Left common carotid artery plus branches (tissue), 1 donor: ENCODE measurements around the gene SALL1.

GRCh38 chr16:51134031-51135016 lies 16.7 kb downstream of the SALL1 start:
- PRO-cap = no peak

- PRO-cap = no peak
Measured at GRCh38 chr16:51150951-51151181, 204 bp downstream of the SALL1 start.

DNA sequence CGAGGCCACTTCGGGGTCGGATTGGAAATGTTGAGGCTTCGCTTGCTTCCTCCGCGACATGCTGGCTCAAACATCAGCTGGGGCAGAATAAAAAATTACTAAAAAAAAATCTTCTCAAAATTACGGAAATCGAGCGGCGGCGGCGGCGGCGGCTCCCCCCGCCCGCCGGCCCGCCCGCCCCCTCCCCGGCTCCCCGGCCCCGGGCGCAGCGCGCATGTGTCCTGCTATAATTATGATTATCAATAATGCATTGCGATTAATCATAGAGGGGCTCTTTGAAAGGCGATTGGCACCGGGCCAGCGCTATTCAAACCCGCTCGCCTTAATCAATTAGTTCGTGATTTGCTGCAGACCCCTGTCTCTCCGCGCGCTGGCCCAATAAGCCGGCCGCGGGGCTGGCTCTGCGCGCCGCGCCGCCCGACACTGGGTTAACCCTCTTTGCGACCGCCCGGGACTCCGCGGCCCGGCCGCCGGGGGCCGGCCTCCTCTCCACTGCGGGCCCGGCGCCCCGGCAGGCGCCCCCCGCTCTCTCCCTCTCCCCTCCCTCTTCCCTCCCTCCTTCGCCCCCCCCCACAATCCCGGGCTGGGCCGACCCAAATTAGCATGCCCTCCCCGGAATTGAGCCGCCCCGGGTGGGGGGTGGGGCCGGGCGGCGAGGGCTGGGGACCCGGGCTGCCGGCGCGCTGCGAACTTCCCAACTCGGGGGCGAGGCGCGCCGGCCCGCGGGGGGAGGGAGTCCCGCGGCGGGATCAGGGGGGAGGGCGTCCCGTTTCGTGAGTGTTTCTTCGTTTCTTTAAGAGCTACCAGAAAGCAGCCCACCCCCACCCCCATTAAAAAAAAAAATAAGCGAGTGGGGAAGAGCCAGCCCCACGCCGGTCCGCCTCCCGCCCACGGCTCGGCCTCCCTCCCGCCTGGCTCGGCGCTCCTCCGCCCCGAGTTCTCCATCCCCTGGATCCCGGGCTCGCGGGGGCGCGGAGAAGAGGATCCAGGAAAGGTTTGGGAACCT lies at the start of gene SALL1:
Gene SALL1, minus strand, starts transcription at position 89 of the 1,006 bp plus-strand sequence.
- PRO-cap = no peak

GRCh38 chr16:51155100-51155765 lies 4.2 kb upstream of the SALL1 start:
- PRO-cap = no peak

DNA sequence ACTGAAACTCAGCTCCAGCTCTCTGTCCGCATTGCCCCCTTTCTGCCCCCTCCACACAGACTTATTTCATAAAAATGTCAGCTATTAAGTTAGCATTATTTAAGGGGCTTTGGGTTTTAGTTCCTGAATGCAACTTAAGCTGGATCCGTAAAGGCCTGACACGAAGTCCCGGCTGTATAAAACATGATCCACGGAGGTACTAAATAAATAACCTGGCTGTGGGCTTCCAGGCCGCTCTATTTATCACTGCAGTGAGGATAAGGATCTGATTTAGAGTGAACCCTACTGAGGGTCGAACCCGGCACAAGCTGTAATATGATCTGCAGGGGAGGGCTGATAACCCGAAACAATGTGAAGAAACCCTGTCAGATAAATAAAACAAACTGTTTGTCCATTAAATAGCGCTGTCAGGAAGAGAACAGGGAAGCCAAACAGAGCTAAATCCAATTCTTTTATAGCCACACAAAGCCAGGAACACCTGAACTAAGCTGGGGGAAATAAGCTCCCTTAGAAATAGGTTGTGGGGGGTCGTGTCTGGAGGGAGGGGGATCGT lies 375.5 kb upstream of the SALL1 start:
- PRO-cap = no peak

GRCh38 chr16:51636915-51637500 lies 485.9 kb upstream of the SALL1 start:
- PRO-cap = no peak

DNA sequence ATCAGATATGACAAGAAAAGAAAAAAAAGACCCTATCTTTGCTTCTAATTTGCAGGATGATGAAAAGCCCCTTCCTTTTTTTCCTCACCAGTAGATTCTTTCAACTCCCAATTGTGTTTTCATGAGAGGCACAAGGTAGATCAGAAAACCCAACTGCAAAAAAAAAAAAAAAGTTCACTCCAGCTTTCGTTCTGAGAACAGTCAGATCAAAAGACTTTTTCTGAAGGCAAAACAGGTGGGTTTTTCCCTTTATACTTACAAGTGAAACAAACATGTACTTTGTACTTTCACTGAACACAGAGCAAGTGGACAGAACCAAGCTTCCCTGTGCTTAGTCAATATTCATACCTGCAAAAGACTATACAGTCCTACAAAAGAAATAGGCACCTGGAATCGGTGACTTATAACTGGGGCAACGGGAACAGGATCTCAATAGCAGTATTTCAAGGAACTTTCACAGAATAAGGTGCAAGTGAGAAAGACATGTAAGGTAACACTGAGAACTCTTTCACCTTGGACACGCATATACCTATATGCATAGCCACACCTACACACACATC lies 54.1 kb downstream of the TOX3 start:
- PRO-cap = no peak

GRCh38 chr16:53084941-53085857 lies 30.4 kb downstream of the CHD9 start:
- PRO-cap = no peak

DNA sequence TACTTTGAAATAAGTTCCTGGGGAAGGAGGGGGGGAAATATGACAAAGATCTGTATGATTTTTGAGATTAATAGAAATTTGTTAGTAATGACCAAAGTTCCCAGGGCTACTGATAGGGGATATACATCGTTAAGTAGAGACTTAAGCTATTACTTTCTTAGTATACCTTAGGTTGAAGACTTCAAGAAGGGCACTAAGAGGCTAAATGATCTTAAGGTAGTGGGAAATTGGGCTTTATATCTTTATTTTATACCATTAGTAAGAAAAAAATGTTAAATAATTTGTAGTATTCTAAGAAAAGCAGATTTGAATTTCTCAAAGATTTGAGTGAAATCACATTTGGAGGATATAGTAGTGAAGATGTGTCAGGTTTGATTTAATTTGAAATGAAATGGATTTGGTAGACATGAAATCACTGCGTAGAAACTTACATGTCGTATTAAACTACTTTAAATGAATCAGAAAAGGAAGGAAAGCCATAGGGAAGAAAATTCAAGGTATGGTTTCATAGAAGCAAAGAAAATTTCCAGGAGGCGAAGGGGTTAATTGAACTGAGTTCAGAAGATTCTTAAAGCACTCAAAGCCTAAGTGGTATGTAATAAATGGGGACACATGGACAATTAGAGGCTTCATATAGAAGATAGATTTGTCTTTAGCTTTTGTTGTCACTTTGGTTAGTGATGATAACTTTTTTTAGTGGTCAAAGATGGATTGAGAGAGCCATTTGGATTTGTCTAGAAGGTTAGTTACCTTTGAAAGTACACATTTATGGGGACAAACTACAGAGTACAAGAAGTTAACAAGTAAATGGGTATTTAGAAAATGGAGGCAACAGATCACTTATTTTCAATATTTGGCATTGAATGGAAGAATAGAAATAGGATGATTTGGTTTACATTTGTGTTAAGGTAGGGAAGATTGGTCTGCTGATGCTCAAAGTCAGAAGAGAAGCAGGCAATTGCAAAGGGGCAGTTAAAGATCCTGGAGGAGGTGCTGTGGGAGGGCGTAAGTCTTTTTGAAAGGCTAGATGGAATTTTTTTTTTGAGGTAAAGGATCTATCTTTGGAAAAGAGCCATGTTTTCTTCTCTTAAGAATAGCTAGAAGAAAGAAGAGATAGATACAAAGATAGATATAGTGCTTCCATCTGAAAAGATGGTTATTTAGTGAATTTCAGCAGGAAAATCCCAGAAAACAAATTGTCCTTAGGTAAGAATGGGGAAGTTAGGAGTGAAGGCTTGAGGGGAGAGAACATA lies 83.6 kb downstream of the CHD9 start:
- PRO-cap = no peak

DNA sequence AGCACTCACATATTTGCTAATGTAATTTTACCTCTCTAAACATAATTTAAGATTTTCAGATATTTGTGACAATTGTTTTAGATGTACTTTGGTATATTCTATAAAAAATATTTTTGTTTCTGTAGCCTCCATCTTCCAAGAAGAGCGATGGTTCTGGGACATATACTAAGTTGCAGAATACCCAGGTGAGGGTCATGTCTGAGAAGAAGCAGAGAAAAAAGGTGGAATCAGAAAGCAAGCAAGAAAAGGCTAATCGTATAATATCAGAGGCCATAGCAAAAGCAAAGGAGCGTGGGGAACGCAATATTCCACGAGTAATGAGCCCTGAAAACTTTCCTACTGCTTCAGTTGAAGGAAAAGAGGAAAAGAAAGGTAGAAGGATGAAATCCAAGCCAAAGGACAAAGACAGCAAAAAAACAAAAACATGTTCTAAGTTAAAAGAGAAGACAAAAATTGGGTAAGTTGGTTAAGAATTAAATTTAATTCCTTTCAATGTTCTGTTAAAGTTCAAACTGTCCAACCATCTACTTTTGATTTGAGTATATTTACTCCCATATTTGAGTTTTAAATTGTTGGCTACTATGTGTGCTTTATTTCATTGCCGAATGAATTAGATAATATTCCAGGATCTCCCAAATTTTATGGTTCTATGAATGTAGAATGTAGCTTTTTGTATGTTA lies 154.7 kb downstream of the CHD9 start:
- PRO-cap = no peak

GRCh38 chr16:53324119-53324547 lies 110.1 kb upstream of the RBL2 start:
- PRO-cap = no peak

GRCh38 chr16:53991663-53992149 lies 287.8 kb downstream of the FTO start:
- PRO-cap = no peak

GRCh38 chr16:53997794-53998343 lies 288.7 kb downstream of the IRX3 start:
- PRO-cap = no peak

DNA sequence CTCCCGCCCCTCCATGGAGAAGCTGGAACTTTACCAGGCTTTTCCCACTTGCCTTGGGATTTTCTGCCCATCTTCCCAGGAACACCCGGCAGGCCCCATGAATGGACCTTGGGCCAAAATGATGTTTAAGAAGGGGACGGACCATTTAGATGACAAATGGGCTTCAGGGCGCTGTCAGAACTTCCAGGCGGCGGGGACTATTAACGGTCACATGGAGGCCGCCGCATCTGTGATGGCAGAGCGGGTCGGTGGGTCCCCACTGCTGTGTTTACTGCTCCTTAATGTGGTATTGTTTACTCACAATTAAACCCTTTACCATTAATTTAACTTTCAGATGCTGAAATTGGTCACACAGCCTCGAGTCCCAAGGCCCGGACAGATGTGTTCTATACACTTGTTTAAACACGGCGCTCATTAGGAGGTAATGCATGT lies 83.7 kb upstream of the IRX3 start:
- PRO-cap = no peak

DNA sequence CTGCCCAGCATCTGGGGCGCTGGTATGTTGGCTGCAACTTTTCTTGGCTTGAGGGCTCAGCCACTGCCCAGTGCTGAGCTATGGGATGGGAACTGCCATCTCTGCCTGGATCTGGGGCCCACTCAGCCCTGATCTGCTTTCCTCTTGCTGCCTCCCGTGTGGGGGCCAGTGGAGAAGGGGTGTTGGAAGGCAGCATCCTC lies 115.8 kb upstream of the IRX3 start:
- PRO-cap = no peak

DNA sequence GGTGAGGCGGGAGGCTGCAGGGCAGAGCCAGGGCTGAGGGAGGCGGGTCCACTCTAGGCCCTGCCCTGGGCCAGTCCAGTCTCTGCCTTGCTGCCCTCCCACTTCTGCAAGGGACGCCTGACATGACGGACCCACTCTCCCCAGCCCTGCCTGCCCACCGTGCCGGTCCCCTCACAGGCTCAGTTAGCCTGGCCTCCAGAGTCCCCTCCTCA lies 160.6 kb downstream of the IRX5 start:
- PRO-cap = no peak

DNA sequence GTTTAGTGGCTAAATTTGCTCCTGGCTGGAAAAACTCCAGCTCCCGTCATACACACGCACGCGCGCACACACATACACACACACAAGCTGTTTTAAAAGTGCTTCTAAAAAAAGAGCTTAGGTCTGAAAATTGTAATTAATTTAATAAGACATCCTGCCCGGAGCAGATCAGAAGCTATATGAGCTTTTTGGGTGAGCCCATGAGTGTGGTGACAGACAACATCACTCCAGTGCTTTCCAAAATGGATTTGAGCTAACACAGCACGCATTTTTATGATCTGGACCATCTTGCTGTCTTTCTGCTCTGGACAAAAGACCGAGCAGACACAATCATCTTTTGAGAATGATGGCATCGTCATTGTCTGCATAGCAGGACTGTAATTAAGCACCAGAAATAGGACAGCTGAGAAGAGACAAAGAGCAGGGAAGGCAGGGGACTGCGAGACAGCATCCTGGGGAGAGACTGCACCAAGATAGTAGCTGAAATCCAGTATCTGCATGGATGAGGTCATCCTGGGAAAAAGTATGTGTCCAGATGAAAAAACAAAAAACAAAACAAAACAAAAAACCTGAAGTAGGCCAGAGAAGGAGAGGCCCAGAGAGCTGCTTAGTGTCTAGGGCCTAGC lies 49.1 kb downstream of the IRX6 start:
- PRO-cap = no peak

- PRO-cap = no peak
Measured at GRCh38 chr16:55386905-55387330, 62.9 kb downstream of the IRX6 start.

DNA sequence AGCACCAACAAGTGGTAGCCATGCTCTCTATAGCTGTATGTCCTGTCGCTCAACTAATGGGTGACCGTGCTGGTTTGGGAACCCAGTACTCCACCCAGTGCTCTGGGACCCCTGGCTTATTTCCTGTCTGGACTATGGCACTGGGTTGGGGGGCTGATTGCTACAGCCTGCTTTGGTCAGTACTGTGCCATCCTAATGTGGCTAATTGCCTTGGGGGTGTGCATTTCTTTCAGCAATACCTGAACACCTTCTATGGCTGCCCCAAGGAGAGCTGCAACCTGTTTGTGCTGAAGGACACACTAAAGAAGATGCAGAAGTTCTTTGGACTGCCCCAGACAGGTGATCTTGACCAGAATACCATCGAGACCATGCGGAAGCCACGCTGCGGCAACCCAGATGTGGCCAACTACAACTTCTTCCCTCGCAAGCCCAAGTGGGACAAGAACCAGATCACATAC lies 3.7 kb downstream of the MMP2 start:
- PRO-cap = no peak

DNA sequence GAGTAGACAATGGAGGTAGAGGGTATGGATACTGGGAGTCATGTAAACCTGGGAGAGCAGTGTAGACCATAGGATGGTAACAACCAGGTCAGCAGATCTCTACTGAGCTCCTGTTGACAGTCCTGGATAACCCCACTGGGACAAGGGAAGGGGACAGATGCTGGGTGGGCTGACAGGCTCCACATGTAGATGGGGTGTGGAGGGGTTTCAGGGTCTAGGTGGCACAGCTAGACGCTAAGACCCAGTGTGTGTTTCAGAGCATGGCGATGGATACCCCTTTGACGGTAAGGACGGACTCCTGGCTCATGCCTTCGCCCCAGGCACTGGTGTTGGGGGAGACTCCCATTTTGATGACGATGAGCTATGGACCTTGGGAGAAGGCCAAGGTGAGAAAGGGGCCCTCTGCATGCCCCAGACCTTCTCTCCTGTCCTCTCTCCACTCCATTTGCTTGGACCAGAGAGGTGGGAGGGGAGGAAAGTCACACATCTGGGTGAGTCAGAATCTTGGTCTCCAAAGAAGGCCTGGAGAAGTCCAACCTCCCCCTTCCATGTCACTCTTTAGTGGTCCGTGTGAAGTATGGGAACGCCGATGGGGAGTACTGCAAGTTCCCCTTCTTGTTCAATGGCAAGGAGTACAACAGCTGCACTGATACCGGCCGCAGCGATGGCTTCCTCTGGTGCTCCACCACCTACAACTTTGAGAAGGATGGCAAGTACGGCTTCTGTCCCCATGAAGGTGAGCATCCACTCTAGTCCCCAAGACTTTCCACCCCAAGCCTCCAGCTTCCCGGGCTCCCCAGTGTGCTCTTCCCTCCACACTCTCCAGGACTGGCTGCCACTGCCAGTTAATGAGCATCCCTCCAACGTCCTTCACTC lies 6.3 kb downstream of the MMP2 start:
- PRO-cap = no peak